SK-N-SH (cell line): ENCODE measurements around a stretch of chr12.

GRCh38 chr12:127708089-127708378 is 558.9 kb upstream of the TMEM132C start:
- RRBS = no CpG with 5 or more reads among the region's 7 CpGs
CAGE:
- cytosol, long polyA plus RNA = no peak
- long polyA plus RNA = no peak
- nucleus, long polyA plus RNA = no peak

- RRBS = no CpG with 5 or more reads among the region's 7 CpGs
CAGE:
- cytosol, long polyA plus RNA = no peak
- long polyA plus RNA = no peak
- nucleus, long polyA plus RNA = no peak
Observed at GRCh38 chr12:128339123-128339659, 72.2 kb downstream of the TMEM132C start.

- RRBS = no CpG with 5 or more reads among the region's 23 CpGs
CAGE:
- cytosol, long polyA plus RNA = no peak
- long polyA plus RNA = no peak
- nucleus, long polyA plus RNA = no peak
Observed at GRCh38 chr12:128798679-128799572, 24.8 kb downstream of the SLC15A4 start.

- RRBS = no CpG with 5 or more reads among the region's 15 CpGs
CAGE:
- cytosol, long polyA plus RNA = no peak
- long polyA plus RNA = no peak
- nucleus, long polyA plus RNA = no peak
Observed at GRCh38 chr12:128810019-128811233, 13.3 kb downstream of the SLC15A4 start.

DNA sequence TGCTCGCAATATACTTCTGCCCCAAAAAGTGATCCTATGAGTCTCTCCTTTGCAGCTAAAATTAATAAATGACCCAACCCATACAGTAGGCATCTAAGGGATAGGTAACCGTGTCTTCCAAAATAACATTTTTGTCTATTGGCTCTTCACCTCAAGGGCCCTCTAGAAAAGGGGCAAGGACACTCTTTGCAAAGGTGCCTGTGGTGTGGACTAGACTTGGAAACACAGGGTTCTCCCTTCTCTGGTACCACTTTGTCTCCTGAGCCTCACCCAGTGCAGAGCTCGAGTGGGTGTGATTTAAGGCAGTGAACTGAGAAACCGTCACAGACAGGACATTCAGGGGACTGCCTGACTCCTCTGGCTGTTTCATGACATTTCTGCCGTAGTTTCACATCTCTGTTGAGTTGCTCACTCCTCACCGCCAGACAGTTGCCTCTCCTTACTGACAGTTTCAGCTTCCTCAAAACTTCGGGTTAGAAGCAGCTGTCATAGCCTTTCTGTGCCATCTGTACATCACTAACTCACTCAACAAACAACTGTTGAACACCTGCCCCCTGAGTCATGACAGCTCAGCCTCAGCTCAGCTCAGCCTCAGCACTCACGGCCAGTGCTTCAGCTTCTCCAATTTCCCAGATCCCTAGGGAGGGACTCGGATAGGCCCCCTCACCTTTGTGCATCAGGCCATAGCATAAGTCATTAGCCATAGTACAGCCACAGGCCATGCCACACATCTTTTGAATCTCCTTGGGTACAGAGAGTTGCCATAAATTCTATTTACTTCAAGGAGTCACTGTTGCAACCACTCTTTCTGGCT is 6.0 kb upstream of the SLC15A4 start:
- RRBS = no CpG with 5 or more reads among the region's 9 CpGs
CAGE:
- cytosol, long polyA plus RNA = no peak
- long polyA plus RNA = no peak
- nucleus, long polyA plus RNA = no peak

- RRBS = no CpG with 5 or more reads among the region's 10 CpGs
CAGE:
- cytosol, long polyA plus RNA = no peak
- long polyA plus RNA = no peak
- nucleus, long polyA plus RNA = no peak
Observed at GRCh38 chr12:128861320-128861777, 8.1 kb downstream of the GLT1D1 start.

DNA sequence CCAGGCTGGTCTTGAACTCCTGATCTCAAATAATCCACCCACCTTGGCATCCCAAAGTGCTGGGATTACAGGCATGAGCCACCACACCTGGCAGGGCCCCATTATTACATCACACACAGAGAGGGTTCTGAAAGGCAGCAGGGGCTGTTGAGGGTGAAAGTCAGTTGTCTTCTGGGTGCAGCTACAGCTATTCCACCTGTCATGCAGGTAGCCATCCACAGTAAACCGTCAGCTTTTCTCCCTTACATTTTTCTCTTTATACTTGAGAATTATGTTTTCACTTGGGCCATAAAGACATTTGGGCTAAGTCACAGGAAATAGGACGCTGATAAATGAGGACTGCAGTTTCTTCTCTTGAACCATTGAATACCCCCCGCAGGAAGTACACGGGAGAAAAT is 91.1 kb upstream of the FZD10 start:
- RRBS = no CpG with 5 or more reads among the region's 4 CpGs
CAGE:
- cytosol, long polyA plus RNA = no peak
- long polyA plus RNA = no peak
- nucleus, long polyA plus RNA = no peak

DNA sequence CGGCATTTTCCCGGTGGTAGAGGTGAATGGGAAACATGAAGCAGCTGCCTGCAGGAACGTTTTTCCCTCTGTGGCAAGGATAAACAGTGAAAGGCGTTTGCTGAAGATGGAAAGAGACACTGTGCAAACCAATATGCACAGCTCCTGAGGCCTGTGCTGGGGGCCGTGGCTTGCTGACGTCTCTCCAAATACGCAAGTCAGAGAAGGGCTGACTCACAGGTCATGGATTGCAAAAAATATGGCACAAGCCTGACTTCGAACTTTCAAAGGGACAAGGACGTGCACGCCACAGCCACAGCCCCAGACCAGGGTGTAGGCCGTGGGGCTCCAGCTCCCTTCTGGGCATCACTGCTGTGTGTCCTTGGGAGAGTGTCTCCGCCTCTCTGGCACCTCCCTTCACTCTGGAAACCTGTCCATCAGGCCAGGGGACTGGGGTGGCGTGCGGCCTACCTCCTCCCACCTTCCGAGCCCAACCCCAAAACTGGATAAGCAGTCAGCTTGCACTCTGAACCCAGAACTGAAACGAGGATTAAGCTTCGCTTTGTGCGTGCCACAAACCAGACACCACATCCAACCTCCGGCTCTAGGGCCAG is 22.2 kb upstream of the FZD10 start:
- RRBS = no CpG with 5 or more reads among the region's 19 CpGs
CAGE:
- cytosol, long polyA plus RNA = no peak
- long polyA plus RNA = no peak
- nucleus, long polyA plus RNA = no peak

GRCh38 chr12:130253635-130254056 is 84.0 kb upstream of the PIWIL1 start:
- RRBS = no CpG with 5 or more reads among the region's 9 CpGs
CAGE:
- cytosol, long polyA plus RNA = no peak
- long polyA plus RNA = no peak
- nucleus, long polyA plus RNA = no peak

DNA sequence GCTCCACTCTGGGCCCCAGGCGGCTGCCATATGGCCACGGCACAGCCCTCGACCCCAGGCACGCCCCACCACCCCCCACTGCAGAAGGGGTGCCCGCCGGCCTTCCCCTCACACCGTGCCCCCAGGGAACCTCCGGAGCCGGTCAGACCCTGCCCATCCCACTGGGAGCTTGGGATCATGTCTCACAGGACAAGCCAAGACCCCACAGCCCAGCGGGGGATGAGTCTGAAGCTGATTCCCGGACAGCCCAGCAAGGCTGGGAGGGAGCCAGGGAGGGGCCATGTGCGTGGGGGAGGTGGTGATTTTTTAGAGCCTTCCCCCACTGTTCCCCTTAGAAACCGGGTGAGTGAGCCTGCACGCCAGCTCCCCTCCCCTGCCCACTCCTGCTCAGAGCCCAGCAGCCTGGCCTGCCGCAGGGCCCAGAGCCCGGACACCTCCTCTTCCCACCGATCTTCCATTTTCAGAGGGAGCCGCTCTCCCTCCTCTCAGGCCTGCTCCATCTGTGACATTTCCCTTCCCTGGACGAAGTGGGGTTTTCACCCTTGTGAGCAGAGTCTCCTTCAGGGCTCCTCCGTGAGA is 1.4 kb downstream of the RIMBP2 start:
- RRBS = 4% methylated on average over 7 of the region's 20 CpGs
CAGE:
- cytosol, long polyA plus RNA = no peak
- long polyA plus RNA = no peak
- nucleus, long polyA plus RNA = no peak

GRCh38 chr12:130796862-130797361 is 42.1 kb downstream of the STX2 start:
- RRBS = no CpG with 5 or more reads among the region's 13 CpGs
CAGE:
- cytosol, long polyA plus RNA = no peak
- long polyA plus RNA = no peak
- nucleus, long polyA plus RNA = no peak

DNA sequence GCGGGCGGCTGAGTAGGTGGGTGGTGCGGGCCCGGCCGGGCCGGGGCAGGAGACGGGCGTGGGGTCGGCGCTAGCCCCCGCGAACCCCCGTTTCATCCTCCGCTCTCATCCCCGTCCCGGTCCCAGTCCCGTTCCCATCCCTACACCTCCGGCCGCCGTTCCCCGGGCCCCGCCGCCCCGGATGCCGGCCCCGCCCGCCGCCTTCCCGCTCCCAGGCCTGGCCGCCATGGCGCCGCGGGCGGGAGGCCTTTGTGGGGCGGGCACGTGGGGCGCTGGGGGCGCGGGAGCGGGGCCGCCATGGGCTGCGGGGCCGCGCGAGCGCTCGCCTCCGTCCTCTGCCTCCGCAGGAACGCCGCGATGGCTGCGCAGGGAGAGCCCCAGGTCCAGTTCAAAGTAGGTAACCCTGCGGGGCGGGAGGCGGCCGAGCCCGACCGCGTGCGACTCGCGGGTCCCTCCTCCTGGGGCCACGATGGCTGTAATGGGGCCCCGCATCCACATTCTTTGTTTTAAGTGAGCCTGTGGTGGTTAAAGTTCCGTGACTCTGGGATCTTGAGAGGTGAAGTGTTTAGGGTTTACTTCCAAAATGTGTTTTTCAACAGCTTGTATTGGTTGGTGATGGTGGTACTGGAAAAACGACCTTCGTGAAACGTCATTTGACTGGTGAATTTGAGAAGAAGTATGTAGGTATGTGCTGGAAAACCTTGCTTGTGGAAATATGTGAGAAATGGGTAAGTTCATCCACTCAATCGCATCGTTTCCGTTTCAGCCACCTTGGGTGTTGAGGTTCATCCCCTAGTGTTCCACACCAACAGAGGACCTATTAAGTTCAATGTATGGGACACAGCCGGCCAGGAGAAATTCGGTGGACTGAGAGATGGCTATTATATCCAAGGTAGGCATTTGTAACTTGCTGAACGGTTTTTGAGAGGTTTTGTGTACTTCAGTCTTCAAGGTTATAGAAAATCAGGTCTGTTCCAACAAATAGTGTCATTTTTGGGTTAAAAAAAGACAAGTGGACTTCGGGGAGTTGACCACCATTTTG is 692 bp downstream of the RAN start:
- RRBS = 2% methylated on average over 13 of the region's 76 CpGs
CAGE:
- cytosol, long polyA plus RNA = no peak
- long polyA plus RNA = no peak
- nucleus, long polyA plus RNA = no peak

GRCh38 chr12:130875707-130876996 is 4.3 kb downstream of the RAN start:
- RRBS = no CpG with 5 or more reads among the region's 16 CpGs
CAGE:
- cytosol, long polyA plus RNA = start-site peak on the plus strand at chr12:130875949-130875990, 103 and 126 reads in 2 replicates; start-site peak on the plus strand at chr12:130876062-130876090, 195 and 324 reads in 2 replicates; start-site peak on the minus strand at chr12:130876133-130876221, 22 and 70 reads in 2 replicates; start-site peak on the plus strand at chr12:130876483-130877041, 573 and 885 reads in 2 replicates
- long polyA plus RNA = start-site peak on the plus strand at chr12:130875949-130875990, 187 and 141 reads in 2 replicates; start-site peak on the plus strand at chr12:130876062-130876112, 279 and 329 reads in 2 replicates; start-site peak on the minus strand at chr12:130876107-130876243, 73 and 88 reads in 2 replicates; start-site peak on the plus strand at chr12:130876456-130876631, 166 and 136 reads in 2 replicates; start-site peak on the plus strand at chr12:130876702-130876735, 267 and 329 reads in 2 replicates; start-site peak on the plus strand at chr12:130876801-130876859, 169 and 230 reads in 2 replicates
- nucleus, long polyA plus RNA = start-site peak on the plus strand at chr12:130876062-130876091, 221 and 401 reads in 2 replicates; start-site peak on the plus strand at chr12:130876554-130877044, 209 and 1,056 reads in 2 replicates

- RRBS = no CpG with 5 or more reads among the region's 11 CpGs
CAGE:
- cytosol, long polyA plus RNA = no peak
- long polyA plus RNA = no peak
- nucleus, long polyA plus RNA = no peak
Observed at GRCh38 chr12:130951988-130952451, 1.7 kb upstream of the ADGRD1 start.

DNA sequence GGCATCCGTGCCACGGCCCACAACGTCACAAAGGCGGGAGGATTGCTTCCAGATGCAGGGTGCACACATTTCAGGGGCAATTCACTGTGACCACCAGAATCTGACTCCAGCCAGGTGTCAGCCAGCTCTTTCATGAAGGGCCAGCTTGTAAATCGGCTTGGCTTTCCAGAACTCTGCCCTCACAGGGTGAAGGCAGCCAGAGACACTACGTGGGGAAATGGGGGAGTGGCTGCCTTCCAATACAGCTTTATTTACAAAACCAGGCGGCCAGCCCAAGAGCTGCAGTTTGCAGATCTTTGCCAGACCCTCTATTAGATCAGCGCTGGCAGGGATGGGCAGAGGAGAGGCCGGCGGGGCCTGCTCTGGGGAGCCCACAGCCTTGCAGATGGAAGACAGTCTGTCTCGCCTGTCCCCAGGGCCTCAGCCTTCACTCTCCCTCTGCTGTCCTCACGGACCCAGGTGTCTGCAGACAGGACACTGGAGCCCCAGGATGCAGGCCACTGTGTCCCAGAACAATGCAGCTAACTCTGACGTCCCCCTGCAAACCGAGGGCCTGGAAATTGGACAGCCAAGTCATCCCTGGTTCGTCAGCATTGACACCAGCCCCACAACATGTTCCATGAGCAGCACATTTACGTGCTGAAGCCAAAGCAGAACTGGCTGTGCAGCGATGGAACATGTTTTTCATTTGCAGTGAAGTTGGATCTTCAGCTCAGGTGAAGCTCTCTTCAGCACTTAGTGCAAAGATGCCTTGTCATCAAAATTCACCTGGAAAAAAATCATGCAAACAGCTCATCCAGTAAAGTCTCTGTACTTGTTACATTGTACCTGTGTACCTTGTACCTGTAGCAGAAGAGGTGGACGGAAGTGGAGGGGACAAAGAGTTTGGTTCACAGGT is 53.7 kb downstream of the ADGRD1 start:
- RRBS = no CpG with 5 or more reads among the region's 18 CpGs
CAGE:
- cytosol, long polyA plus RNA = no peak
- long polyA plus RNA = no peak
- nucleus, long polyA plus RNA = no peak

GRCh38 chr12:131047282-131047956 is 93.7 kb downstream of the ADGRD1 start:
- RRBS = 75% methylated on average over 3 of the region's 16 CpGs
CAGE:
- cytosol, long polyA plus RNA = no peak
- long polyA plus RNA = no peak
- nucleus, long polyA plus RNA = no peak

- RRBS = no CpG with 5 or more reads among the region's 31 CpGs
CAGE:
- cytosol, long polyA plus RNA = no peak
- long polyA plus RNA = no peak
- nucleus, long polyA plus RNA = no peak
Observed at GRCh38 chr12:131218118-131219193, 264.7 kb downstream of the ADGRD1 start.

DNA sequence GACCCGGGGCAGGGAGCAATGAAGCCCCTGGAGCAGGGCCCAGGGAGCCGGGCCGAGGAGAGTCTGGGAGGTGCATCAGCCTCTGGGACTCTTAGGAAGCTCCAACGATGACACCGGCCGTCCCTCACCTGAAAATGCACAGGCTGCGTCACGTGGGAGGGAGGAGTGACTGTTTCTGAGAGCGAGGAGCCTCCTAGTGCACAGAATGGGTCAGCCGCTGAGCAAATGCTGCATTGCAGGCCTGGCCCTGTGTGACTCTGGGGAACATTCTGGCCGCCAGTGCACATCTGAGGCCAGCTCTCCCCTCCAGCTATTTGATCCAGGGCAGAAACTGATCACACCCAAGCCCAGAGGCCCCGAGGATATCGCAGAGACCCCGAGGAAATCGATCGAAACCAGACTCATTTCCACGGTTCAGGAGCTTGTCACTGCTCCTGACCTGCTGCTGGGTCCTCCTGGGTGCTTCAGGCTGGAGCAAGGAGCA is 236.5 kb upstream of the SFSWAP start:
- RRBS = 52% methylated on average over 2 of the region's 17 CpGs
CAGE:
- cytosol, long polyA plus RNA = no peak
- long polyA plus RNA = no peak
- nucleus, long polyA plus RNA = no peak

DNA sequence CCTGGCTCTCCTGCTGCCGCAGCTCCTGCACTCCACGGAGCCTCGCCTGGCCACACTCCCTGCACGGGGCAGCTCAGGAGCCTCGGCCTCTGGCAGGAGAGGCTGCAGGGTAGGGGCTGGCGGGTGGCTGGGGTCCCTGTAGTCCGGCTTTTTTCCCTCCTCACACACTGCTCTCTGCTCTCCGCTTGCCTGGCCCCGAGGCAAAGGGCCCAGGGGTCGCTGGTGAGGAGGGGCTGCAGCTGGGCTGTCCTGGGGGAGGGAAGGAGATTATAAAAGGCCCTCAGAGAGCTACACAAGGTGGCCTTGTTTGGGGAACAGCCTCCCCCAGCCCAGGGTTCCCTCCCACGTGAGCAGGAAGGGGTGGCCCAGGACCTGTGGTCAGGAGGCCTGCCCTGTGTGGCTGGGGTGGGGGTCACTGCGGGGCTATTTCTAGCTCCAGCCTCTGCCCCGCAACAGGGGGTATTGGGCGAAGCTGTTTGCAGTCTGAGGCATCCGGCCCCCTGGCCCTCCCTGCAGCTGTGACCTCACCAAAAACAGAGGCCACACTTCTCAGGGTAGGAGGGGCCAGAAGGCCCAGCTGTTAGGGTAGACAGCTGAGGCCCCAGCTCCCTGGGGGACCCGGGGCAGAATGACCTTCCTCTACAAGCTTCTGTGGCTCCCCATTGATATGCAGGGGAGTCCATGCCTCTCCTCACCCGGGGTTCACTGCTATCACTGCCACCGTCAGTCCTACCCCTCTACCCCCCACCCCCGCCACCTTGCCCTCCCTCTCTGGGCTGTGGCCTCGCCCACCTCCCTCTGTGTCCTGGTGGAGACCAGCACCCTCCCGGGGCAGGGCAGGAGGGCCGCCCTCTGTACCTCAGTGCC is 88.8 kb upstream of the SFSWAP start:
- RRBS = 57% methylated on average over 2 of the region's 22 CpGs
CAGE:
- cytosol, long polyA plus RNA = no peak
- long polyA plus RNA = no peak
- nucleus, long polyA plus RNA = no peak

DNA sequence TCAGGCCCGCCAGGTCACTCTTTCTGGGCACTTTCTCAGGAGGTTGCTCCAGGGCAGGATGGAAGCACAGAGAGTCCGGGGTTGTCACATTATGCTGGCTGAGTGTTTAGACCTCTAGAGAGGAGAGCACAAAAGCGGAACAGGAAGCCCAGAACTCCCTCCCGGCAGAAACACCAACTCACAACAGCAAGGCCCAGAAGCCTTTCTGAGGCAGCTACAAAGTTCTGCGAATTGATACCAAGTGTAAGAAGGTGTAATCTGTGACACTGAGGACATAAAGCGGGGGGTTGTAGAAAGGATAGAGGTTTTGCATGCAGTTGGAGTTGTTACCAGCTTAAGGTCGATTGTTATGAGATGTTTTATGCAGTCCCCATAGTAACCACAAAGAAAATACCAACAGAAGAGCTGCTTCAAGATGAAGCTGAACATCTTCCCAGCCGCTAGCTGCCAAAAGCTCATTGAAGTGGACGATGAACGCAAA is 43.8 kb upstream of the SFSWAP start:
- RRBS = 79% methylated on average over 3 of the region's 10 CpGs
CAGE:
- cytosol, long polyA plus RNA = no peak
- long polyA plus RNA = no peak
- nucleus, long polyA plus RNA = no peak